Left lung (tissue), 1 donor: ENCODE results near the genes RAB3B and MAGOH.

- PRO-cap = no peak
Measured at GRCh38 chr1:51334746-51335262, 4.4 kb upstream of the TTC39A start.

GRCh38 chr1:51405770-51406402, 75.5 kb upstream of the TTC39A start:
- PRO-cap = no peak

DNA sequence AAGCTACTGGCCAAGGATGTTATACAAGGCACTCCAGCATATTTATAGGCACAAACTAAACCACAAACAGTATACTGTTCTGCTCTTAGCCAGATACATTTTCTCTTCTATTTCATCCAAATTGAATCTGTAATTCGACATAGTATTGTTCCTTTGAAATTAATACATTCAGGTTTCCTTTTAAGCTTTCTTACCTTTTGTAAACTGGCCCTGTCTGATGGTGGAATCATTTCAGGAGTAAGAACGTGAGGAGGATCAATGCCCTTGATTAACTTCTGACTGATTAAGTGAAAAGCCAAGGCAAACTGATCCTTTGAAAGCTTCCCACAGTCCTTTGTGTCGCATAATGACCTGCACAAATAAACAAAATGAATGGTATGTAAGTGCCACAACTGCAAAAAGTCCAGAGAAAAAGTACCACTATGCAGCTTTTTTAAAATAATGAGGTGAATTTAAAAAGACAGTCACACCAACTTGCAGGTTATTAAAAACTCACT, 74.3 kb downstream of the EPS15 start:
- PRO-cap = no peak

DNA sequence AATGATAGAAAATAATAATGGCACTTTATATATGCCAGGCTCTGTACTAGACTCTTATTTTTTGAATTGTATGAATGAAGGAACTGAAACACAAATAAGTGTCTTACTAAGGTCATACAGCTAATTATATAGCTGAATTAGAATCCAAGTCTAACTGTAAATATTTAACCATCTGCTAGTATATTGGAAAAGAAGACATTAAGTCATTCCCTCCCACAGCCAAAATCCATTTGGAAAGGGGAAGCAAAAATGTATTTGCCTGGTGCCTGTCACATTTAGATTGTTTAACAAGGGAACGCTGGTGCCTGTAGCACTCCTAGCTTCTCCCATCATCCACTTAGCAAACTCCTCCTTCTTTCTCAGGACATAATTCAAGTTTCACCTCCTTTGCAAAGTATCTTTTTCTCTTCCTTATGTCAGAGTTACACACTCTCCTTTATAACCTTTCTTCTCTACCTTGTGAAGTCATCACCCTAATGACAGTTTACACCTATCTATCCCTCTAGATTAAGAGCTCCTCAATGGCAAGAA, 661 bp upstream of the EPS15 start:
- PRO-cap = no peak

DNA sequence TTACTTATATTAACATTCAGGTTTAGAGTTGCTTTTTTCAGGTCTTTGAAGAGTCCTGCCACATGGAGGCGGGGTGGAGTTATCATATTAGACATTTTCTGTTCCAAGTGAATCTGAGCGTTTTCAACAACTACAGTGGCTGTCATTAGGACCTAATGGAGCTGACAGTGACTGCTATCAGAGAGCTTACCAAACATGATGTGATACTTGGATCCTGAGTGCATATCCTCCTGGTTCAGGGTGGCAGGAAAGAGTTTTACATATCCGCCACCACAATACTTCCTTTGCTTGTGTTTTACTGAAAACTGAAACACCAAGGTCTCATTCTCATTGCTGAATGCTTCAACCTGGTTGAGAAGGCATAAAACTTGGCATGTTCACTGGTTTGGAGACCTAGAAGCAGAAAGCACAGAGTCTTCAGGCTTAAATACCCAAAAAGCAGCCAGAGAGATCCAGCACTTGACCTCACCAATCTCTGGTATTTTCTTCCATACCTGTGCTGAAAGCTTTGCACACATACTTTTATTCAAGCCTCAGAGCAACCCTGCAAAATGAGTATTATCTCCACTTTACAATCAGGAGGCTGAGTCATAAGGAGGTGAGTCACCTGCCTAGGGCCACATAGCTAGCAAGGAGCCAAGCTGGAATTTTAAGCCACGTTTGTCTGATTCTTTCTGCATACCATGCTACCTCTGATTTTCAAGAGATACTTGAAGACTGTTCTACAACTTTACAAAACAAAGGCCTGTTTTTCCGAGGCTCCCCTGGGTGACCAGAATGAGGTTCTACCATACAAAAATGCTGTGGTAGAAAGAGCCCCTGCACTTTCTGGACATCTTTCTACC, 47.3 kb upstream of the OSBPL9 start:
- PRO-cap = no peak

DNA sequence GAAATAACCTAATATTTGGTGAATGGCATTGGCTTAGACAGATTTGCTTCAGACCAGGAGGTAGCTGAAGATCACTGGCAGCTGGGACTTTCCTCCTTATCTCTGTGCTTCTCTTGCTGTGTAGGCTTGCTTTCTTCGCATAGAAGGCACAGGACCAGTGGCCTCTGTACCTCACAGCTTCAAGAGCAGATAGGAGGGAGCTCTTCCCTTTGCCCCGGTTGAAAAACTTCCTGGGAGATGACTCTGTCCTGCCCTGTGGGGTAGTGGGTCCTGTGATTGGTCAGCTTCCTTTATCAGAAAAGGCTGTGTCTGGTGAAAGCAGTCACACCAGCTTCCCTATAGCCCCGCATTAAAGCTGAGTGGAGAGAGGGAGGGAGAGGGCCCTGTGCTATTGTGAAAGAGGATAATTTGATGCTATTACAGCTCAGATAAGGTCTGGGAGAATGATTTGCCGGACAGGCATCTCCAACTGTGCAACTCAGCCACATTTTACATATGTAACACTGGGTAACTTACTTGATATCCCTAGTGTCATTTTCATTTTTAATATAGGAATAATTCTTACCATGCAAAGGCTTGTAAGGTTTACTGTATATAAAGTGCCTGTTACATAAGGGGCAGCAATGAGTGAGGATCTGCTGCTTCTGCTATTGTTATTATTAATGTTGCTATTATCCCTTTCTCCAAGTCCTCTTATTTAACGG, 31.5 kb downstream of the OSBPL9 start:
- PRO-cap = no peak

- PRO-cap = no peak
Measured at GRCh38 chr1:51661669-51662380, 44.9 kb downstream of the OSBPL9 start.

GRCh38 chr1:51690039-51690608, 73.2 kb downstream of the OSBPL9 start:
- PRO-cap = no peak

DNA sequence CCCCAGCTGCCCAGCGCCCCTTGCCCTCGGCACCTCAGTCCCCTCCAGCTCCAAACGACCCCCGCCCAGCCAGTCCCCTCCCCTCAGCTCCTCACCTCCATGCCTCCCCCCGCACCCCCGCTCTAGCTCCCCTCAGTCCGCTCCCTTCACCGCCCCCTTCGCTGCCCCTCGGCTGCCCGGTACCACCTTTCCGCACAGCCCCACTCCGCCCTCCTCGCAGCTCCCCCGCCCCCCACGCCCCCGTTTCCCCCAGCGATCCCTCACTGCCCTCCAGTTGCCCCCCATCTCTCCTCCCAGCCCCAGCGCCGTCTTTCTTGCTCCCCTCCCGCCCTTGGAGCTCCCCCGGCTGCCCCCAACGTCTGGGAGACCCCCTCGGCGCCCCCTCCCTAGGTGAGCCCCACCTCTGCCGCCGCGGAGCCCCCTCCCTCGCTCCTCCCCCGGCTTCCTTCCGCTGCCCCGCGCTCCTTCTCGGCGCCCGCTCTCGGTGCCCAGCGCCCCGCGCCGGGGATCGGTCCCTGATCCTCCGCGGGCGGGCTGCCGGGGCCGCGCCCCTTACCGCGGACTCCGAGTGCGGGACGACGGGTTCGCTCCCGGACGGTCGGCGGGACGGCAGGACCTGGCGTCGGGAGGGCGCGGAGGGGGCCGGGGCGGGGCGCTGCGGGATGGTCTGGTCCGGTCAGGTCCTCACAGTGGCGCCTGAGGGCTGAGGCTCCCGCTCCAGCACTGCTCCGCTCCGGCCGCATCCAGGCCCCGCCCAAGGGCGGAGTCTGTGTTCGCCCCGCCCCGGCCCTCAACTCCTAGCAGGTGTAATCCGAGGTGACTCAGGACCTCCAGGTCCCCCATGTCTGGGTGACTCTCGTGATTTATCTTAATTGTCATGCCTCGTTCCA, at the start of gene RAB3B:
Gene RAB3B (minus strand): TSS at position 705 of the 890 bp plus-strand sequence.
- PRO-cap = no peak

DNA sequence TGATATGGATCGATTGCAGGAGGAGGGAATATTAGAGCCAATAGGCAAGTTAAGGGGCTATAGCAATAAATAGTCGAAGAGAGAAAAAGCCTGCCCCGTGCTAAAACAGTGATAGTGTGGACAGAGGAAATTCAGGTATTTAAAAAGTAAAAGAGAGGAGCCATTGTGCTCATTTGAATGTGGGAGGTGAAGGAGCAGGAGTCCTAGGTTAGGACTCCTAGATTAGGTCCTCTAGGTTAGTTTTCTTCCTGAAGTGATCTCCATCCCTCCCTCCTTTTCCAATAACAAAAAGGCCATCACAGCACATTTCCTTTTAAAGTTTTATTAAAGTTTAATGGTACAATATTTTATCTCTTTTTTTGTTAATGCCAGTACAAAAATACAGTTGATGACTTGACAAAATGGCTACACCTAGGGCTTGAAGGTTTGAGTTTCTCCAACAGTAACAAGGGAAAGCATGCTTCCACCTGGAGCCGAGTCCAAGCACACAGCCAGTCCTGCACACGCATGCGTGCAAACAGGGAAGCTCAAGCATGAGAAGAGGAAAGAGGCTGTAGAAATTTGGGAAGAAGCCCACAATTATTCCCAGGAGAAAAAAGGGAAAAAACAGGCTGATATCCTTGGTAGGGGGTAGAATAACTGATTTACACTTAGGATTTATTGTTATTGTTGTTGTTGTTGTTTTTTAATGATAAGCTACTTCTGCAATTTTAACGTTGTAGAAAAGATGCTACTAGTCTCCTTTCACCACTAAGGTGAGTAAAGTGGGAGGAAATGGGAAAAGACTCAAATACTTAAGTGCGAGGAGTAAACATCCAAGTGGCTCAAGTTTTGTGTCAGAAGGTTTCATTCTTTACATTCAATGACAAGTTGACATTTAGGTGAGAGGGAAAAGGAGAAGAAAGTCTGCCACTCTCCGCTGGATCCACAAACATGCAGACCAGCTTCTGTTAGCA, 13.5 kb downstream of the KTI12 start:
- PRO-cap = no peak

DNA sequence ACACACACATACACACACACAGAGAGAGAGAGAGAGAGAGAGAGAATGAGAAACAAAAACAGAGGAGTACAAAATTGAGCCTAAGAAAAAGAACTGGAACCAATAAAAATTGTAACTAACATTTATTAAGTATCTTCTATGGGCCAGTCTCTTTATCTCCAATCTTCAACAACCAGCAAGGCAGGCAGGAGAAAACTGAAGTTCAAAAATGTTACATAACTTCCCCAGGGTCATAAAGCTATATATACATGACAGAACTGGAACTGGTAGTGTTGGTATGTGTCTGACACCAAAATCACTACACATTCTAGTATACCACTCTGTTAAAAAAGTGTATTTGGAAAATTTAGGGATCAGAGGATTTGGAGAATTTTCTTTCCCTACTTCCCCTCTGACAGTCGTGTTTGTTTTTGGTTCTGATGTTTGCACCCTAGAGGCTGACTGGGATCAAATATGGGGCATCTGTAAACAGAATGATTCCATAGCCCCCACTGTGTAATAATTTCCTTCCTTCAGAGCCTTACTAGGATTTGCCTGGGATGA, 1.0 kb upstream of the ZFYVE9 start:
- PRO-cap = no peak

DNA sequence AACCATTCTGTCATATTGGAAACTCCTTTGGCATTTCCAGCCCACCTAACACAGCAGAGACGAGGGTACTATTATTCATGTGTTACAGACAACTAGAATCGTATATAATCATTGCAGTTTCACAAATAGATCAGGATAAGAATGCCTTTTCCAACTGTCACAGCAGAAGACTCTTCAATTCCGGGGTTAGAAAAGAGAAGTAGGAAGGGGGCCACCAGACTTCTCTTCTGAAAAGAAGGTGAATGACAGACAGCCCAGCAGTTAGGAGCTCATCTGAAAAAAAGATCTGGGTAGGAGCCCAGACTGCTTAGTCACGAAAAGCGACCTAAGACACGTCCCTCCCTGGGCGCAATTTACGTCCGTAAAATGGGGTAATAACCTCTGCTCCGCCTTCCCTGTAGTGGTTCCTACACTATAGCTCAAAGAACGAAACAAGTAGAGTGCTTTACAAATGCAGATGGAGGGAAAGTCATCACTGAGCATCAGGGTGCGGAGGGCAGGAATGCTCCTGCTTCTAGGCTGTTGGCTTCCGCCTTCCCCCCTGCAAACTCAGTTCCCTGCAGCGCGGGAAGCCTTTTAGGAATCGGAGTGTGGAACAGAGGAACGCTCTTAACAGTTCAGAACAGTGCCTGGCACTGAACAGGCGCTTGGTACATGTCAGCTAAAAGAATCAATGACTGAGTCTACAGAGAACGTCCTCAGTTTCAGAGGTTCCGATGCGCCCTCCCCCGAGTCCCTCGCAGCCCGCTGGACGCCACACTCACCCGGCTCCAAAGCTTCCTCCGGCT, 547 bp downstream of the ORC1 start:
- PRO-cap = no peak

- PRO-cap = no peak
Measured at GRCh38 chr1:52467565-52467934, 63.1 kb downstream of the PRPF38A start.

DNA sequence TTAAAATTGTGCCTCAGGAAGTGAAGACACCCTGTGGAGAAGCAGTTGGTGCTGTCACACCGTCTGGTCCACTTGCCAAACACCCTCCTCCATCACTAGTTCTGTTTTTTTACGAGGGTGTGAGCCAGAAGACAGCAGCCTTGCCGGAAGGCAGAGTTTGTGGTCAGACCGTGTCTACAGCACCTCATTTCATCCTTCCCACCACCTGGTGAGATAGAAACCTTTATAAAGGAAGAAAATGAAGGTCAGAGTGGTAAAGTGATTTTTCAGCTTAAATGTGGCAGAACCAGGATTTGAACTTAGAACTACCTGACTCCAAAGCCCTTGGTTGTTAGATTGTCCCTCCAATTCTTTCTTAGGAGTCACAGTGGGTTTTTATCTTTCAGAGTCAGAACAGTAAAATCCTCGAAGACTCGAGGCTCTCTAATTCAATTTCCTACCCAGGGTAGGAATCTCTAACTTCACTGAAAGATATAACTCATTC, 4.6 kb downstream of the SHISAL2A start:
- PRO-cap = bidirectional peak, plus-strand start at position 153 of the sequence, minus-strand start outside the sequence

GRCh38 chr1:52707237-52707699, 9.1 kb upstream of the COA7 start:
- PRO-cap = no peak

DNA sequence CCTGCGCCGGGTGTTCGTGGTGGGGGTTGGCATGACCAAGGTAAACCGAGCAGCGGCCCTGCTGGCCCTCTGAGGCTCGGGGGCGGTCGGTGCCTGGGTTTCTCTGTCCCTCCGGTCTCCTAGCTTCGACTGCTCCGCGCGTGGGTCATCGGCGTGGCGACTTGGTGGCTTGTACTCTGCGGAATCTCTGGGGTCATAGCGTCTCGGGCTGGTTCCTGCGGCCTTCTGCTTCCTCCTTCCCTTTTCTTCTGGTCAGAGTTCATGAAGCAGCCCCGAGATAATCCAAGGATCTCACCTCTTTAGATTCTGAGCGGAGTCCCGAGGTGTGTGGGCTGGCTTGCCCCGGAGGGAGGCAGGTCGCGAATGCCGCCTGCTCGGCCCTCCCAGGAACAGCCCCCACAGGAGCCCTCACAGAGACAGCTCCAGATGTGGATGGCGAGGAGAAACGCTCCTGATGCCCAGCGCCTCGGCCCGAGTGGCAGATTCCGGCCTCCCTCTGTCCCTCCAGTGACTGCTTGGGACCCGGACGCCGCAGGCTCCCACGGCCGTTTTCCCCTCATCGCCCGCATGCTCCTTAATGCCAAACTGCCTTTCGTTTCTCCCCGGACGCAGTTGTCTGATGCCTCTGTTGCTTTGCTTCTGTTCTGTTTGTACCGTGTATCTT, 482 bp downstream of the SCP2 start:
- PRO-cap = bidirectional peak, plus-strand start at position 239 of the sequence, minus-strand start at position 250 of the sequence

GRCh38 chr1:53195329-53196039, 1.1 kb upstream of the CPT2 start:
- PRO-cap = no peak

- PRO-cap = no peak
Measured at GRCh38 chr1:53225279-53225862, 4.9 kb upstream of the CZIB start.

DNA sequence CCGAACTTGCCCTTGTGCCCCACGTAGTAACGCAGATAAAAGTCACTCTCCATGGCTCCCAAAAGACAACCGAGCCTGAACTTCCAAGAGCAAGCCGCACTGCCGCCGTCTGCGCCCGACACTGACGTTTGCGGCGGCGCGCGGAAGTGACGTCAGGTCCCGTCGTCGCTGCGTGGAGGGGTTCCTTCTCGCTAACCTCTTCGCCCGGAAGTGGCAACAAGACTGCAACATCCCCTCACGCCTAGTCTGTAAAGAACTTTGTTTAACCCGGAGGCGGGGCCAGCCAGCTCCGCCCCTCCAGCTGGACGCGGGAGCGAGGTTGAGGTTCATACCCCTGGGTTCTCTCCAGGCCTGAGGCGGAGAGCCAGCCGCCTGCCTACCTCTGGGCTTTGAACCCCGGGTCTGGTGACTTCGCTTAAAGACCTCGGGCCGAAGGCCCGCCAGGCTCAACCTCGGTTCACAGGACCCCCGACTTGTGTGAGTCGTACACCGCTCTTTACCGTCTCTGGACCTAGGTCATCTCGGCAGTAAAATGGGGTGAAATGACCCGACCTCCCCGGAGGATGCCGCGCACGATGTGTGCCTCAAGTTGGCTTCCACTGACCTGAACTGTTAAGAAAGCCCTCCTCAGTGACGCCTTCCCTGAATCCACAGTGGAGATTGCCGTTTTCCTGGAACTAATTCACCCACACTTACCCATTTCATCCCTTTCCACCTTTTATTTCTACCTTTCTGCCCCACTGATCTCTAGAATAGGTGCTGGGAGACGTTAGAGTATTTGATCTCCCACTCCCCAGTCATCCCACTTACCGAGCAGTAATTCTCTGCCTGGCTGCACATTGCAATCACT, at the start of gene MAGOH:
Gene MAGOH (minus strand): TSS at position 123 of the 850 bp plus-strand sequence.
- PRO-cap = bidirectional peak, plus-strand start at position 300 of the sequence, minus-strand start at position 123 of the sequence

GRCh38 chr1:53409935-53410564, 49.1 kb upstream of the DMRTB1 start:
- PRO-cap = no peak